A673 (cell line): Measurements from ENCODE around the genes NAXE, PRCC, FCRL5 and OR6N2.

DNA sequence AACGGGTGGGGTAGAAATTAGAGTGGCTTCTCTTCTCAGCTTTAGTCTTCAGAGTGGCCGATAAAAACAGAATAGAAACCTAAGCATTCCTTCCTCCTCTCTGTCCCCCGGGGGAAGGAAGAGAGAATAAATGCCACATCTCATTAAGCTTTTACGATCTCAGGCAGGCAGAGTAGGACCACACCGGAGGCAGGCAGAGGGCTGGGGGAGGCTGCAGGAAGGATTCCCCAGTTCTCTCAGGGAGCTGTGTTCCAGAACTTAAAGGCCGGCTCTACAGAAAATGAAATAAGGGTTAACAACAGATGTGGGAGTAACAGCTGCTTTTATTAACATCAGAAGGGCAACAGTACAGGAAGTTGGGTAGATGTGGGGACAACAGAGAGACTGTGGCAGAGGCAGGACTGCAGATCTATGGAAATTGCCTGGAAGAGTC, 24.5 kb upstream of the MEF2D start:
- PRO-cap: no peak

- PRO-cap: bidirectional peak, plus-strand start at chr1:156591775, minus-strand start at chr1:156591683; unidirectional peak, minus-strand start at chr1:156592475
Measured at GRCh38 chr1:156591501-156592540, at the start of gene NAXE. TSS of gene NAXE (plus strand) at chr1:156591776.

GRCh38 chr1:156659723-156661216, 16.9 kb downstream of the NES start:
- PRO-cap: no peak

GRCh38 chr1:156664174-156665416, 12.6 kb downstream of the NES start:
- PRO-cap: no peak

GRCh38 chr1:156667439-156668702, 9.3 kb downstream of the NES start:
- PRO-cap: no peak

DNA sequence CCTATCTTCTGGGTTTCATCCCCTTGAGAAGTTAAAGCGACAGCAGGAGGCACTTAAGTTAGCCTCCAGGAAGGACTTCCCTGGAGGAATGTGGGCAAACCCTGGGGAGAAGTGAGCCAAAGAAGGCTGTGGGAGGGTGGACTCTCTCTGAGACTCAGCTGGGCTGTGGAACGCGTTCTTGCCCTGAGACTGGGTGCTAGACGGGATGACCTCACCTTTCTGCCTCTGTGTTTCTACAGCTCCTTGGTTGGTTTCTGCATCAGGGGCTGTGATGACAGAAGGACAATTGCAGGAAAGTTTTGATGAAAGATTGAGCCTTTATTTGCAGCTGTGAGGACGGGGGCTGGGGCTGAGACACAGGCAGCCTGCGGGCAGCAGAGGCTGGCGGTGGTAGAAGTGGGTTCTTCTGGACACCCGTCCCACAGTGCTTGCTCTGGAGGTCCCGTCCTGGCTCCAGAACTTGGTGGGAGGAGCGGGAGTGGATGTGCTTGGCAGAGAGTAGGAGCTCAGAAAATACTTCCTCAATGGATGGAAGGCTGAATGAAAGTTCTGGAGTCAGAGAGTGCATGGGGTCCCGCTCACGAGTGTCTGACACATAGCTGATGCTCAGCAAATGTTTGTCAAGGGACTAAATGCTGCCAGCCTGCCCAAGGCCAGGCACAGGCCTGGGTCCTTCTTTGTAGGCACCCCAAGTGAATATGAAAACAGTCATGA, 13.3 kb upstream of the NES start:
- PRO-cap: no peak

DNA sequence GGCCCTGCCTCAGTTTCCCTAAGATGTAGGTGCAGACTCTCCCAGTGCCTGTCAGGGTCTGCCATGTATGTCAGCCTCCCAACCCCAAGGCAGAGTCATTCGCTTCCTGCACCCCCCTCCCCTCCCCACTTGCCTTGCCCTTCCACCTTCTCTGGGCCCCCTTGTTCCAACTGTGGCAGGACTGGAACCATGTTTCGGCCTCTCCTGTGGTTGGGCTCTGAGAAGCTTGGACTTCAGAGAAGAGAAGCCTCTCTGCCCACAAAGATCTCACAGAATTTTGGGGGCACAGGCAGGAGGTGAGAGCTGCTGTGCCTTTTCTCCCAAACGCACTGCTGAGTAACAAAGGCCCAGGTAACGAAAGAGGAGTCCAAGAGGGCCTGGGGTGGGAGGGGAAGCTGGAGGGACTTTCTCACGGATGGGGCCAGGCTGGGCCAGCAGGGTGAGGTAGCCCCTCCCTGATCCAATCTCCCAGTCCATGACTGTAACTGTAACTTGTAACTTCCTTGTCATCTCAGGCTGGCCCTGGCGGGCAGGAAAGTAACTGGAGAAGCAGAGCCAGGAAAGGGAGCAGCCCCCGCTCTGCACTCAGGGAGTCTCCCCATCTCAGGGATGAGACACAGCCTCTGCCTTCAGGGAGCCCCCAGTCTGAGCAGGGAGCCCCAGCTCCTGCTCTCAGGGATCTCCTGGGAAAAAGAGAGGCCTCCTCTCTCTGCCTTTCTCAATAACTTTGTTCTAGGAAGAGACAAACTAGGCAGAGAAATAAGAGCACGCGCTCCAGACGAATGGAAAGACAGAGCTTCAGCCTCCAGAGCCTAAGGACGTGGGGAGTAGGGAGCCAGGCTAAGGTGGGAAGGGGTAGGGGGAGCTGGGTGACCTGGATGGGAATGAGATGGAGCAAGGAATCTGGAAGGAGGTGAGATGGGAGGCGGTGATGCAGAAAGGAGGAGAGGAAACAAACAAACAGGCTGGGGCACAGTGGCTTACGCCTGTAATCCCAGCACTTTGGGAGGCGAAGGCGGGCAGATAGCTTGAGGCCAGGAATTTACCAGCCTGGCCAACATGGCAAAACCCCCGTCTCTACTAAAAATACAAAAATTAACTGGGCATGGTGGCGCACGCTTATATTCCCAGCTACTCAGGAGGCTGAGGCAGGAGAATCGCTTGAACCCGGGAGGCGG, 11.1 kb downstream of the CRABP2 start:
- PRO-cap: no peak

DNA sequence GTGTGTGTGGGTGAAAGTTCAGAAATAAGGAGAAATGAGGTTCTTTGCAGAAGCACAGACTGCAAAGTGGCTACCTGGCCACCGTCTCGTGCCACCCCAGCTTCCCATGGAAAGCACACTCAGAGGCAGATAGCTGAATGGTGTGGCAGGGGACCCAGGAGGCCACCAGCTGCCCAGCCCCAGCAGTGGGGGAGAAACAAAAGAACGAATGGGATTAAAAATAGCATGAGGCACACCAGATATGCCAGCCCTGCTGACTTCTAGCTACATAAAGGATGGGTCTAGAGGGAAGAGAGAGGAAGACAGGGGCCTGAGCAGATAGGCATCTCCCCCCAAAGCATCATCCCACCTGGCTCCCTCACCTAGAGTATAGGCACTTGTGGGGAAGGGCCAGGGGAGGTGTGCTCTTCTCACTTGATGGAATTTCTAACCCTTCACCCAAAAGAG, 3.7 kb downstream of the HDGF start:
- PRO-cap: no peak

GRCh38 chr1:156752890-156753504, 1.5 kb upstream of the HDGF start:
- PRO-cap: no peak

DNA sequence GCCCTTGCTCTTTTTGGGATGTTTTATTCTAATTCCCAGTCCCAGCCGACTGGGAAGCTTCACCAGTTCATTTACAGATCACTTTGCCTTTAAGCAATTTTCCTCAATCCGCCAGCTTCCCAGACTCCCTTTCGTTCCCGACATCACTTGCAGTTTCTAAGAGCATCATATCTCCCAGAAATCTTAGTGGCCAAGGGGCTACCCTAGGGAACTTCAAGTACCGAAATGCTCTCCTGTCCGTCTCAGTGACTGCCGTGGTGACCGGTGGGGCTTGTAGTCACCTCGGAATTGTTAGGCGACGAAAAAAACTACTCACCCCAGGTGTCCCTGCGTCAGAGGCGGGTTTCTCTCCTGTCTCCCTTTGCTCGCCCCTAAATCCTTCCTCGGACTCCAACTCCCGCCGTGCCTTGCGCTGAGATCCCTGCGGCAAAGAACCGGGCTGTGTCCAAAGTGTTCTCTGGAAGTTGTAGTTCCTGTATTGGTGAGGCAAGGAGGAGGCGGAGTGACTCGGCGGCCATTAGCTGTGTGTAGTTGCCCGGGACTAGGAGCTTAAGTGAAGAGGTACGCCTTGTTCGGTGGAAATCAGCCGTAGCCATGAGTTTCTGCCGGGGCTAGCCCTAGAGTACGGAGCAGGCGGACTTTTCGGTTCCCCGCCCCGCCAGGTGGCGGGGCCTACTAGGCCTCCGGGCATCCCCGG, at the start of gene PRCC:
PRCC (plus strand) TSS at position 513 of the 697 bp plus-strand sequence.
- PRO-cap: bidirectional peak, plus-strand start at position 187 of the sequence, minus-strand start at position 130 of the sequence; bidirectional peak, plus-strand start at position 517 of the sequence, minus-strand start at position 247 of the sequence

DNA sequence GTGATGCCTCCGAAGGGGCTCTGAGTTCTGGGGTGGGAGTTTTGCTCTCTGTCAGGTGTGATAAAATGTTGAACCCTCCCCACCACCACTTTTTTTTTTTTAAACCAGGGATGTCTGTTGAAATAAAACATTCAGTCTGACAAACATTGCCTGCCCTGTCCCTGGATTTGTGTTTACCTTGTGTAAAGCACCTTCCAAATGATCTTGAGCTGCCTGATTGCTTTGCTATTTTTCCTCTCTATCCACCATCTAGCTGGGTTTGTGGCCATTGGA, 16.0 kb downstream of the SH2D2A start:
- PRO-cap: no peak

GRCh38 chr1:156897149-156897719, 3.7 kb downstream of the PEAR1 start:
- PRO-cap: no peak

- PRO-cap: no peak
Measured at GRCh38 chr1:157240816-157241198, 102.6 kb upstream of the ETV3 start.

- PRO-cap: no peak
Measured at GRCh38 chr1:157274654-157275990, 136.9 kb upstream of the ETV3 start.

- PRO-cap: no peak
Measured at GRCh38 chr1:157403091-157403741, 149.1 kb downstream of the FCRL5 start.

DNA sequence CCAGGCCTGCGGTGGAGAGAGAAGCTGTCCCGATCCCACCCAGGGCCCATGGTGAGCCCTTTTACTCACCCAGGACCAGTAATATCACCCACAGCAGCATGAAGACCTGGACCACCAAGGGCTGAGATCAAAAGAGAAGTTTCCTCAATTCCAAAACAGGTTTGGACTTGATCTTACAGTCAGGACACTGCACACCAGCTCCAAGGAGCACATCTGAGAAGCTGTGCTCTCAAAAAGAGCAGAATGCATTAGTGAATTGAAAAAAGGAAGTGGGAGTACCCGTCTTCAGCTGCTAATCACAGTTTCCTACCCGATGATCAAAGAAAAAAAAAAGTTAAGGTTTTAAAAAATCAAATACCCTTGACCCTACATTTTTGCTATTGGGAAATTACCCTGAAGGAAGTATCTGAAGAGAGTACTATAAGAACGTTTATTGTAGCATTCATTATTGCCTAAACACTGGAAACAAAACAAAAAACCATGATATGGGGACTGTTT, at the start of gene FCRL5:
FCRL5 (minus strand) TSS at position 253 of the 498 bp plus-strand sequence.
- PRO-cap: no peak

- PRO-cap: bidirectional peak, plus-strand start at chr1:158003238, minus-strand start at chr1:158002918
Measured at GRCh38 chr1:158002478-158003600, 9.4 kb downstream of the KIRREL1 start.

- PRO-cap: no peak
Measured at GRCh38 chr1:158022467-158022872, 29.0 kb downstream of the KIRREL1 start.

DNA sequence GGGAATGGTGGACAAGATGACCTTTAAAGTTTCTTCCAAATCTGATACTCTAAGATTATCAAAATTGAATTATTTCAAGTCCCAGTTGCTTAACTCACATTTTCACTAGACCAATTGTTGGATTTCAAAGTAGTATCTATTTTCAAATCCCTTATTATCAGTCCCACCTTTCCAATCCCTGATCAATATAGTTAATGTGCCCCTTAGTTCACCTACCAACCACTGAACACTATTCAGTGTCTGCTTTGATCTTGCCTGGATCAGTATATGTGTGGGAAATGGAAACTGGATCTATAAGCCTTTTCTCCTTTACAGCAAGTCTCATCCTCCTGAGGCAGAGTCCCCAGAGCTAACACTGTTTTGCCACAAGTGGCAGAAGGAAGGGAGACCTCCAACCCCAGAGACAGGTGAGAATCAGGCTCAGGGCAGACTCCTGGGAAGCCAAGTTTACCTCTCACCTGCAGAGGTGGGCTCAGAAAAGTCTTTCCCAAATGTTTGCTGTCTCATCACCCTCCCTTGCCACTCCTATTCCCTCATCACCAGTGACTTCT, at the start of gene OR6N2:
OR6N2 (minus strand) TSS at position 251 of the 551 bp plus-strand sequence.
- PRO-cap: no peak

- PRO-cap: no peak
Measured at GRCh38 chr1:158998915-158999328, 3.6 kb downstream of the PYDC5 start.